ENCODE measurements around a stretch of chr9.

DNA sequence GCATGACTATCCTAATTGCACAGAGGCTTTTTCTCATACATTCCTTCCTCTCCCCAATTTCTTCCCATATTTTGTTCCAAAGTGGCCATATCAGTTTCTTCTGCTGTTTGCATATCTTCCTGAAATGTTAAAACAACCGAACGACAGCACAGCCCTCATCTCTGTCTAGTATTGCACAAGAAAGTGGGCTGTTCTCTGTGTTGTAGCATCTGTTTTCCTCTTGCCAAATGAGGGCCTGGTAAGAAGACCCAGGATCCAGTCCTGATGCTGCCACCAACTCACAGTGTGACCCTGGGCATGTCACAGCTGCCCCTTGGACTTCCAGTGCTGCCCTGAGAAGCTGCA, 4.1 kb downstream of the SLC31A2 start:
- PRO-cap = no peak

GRCh38 chr9:113187771-113188821, 33.0 kb downstream of the FKBP15 start:
- PRO-cap = unidirectional peak, minus-strand start at chr9:113188047

- PRO-cap = no peak
These were observed 4.7 kb downstream of the HDHD3 start for GRCh38 chr9:113371572-113373016.

DNA sequence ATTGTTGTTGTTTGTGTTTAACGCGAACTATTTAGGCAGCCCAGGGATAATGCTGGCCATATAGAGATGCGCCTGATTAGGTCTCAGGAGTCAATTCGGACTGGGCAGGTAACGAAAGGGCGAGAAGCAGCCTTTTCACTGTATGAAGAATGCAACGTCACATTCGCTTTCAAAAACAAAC, 374 bp downstream of the C9orf43 start:
- PRO-cap = no peak

DNA sequence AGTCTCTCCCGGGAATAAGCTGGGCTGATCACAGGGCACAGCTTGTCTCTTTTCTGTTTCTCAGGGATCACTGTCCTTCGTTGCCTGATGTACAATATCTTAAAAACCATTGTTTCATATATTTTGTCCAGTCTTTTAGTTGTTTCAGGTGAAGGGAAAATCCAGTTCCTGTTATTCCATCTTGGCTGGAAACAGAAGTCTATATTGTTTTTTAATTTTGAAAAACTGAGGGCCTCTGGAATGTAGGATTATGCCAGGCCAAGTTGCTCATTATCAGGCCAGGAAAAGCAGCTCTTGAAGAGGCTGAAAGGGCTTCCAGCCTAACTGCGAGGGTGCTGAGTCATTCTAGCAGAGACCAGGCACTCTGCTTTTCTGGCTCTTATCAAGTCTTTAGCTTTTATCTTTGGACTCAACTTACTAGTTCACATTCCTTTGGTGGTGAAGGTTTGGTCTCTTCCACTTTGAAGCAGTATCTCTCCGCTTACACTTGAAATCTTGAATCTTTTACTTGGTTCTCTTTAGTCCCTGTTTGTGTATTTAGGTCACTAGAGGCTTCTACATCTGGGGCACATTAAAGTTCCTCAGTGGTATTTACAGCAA, 8.3 kb upstream of the RGS3 start:
- PRO-cap = no peak

GRCh38 chr9:113619418-113619960, 156.0 kb downstream of the RGS3 start:
- PRO-cap = no peak

DNA sequence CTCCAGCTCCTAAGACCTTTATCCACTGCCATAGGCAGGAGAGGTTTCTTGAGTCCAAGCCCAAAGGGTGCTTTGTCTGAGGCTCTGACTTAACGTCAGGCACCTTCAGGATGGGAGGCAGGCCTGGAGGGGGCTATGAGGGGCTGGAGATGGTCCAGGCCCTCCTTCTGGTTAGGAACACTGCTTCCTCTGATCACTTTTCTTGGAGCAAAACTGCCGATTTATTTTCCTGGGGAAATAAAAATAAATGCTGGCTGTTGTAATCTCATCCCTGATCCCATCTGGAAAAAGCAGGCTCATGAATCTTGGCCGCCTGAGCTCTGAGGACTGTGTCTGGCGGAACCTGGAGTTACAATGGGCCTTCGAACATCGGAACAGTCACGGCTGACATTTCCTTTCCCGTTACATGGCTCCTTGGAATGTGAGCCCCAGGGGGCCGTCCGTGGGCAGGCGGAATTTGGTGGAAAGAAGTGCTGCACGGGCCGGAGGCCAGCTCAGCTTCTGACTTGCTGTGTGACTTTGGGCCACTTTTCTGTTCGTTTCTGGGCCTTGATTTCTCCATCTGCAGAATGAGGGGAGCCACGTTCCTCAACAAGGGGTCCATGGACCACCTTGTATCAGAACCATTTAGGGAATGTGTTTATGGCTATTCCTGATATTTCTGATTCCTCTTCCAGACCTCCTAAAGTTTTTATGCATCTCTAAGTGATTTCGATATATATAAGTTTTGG, 157.9 kb downstream of the RGS3 start:
- PRO-cap = no peak

DNA sequence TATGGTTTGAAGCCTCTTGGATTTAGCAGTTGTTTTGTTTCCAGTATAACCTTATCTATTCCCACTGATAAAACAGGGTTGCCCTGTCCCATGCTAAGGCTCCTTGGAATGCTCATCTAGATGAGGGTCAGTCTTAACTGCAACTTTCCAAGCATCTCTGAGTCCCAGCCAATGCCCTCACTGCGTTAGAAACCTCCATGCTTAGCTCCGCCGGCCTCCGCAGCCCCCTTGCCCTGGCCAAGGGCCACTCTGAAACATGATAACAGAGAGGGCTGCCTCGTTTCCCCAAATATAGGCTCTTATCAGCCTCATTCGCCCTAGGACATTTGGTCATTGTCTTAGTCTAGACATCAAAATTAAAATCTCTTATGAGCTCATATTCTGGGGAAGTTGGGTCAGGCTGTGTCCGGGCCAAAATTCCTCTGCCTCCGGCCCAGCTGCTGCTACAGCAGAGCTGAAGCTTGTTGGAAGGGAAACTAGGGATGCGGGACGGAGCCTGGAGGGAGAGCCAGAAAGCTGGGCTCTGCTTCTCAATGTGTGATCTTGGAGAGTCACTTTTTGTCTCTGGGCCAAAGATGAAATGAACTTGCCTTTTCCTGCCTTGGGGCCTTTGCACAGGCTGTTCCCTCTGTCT, 191.1 kb downstream of the RGS3 start:
- PRO-cap = no peak

GRCh38 chr9:114281313-114282314, 41.3 kb upstream of the ORM1 start:
- PRO-cap = no peak

- PRO-cap = no peak
These were observed 10.9 kb upstream of the ORM1 start for GRCh38 chr9:114311626-114312796.

- PRO-cap = no peak
These were observed 7.6 kb upstream of the ORM1 start for GRCh38 chr9:114315330-114315729.

GRCh38 chr9:114372954-114373562, 14.7 kb downstream of the AKNA start:
- PRO-cap = unidirectional peak, minus-strand start at chr9:114373154

GRCh38 chr9:114386228-114386996, 1.4 kb downstream of the AKNA start:
- PRO-cap = no peak

DNA sequence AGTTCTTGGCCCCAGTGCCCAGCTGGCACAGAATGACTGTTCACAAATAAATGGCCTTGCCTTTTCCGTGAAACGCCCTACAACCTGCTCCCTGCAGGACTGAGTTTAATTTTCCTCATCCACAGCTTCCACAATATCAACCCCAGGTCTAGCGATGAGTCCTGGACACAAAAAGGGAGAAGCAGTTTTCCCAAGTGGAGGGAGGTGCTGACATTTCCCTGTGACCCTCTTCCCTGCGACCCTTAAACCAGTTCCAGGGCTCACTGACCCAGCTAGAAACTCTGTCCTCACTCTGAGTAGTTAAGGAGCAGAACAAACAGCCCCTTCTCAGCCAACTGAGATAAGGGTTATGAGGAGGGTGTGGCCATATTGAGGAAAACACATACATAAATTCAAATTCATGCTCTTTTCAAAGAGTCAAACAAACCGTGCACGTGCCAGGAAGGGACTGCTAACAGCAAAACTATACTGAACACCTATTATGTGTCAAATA, 4.8 kb upstream of the AKNA start:
- PRO-cap = no peak

- PRO-cap = no peak
These were observed 27.3 kb upstream of the WHRN start for GRCh38 chr9:114532411-114533121.

- PRO-cap = no peak
These were observed 31.7 kb downstream of the TNFSF8 start for GRCh38 chr9:114898534-114899212.

GRCh38 chr9:114927970-114928472, 2.4 kb downstream of the TNFSF8 start:
- PRO-cap = no peak

DNA sequence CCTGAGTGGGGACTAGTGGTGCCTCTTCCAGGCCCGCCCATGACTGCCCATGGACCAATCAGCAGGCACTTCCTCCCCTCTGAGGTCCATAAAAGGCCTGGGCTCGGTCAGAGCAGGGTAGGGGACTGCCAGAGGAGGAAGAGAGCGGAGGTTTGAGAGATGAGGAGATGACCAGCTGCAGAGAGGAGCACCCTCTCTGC, 267.9 kb upstream of the TNC start:
- PRO-cap = no peak

- PRO-cap = no peak
These were observed 229.8 kb upstream of the PAPPA start for GRCh38 chr9:115923590-115924311.

DNA sequence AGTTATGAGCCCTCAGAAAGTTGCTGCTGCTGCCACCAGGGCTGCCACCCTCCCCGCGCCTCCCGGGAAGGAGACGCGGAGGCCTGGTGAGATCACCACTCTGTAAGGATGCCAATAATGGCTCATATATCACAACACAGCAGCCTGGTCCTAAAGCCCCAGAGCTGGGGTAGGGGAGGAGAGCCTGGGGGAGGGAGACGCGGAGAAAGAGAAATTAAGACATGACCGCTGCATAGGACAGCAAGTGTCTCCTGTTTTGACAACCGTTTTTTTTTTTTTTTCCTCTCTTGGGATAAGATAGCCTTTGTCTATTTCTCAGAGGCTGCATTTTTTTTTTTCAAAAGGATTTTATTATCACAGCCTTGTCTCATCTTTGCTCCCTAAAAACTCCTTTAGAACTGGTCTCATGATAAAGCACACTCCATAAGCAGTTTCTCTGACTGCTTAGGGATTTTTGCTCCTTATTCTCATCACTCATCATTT, 211.7 kb downstream of the PAPPA start:
- PRO-cap = unidirectional peak, minus-strand start at position 61 of the sequence

Data from ileum (tissue), 1 donor.